Fibroblast of the aortic adventitia (primary cell): ENCODE measurements around a stretch of chr2.

DNA sequence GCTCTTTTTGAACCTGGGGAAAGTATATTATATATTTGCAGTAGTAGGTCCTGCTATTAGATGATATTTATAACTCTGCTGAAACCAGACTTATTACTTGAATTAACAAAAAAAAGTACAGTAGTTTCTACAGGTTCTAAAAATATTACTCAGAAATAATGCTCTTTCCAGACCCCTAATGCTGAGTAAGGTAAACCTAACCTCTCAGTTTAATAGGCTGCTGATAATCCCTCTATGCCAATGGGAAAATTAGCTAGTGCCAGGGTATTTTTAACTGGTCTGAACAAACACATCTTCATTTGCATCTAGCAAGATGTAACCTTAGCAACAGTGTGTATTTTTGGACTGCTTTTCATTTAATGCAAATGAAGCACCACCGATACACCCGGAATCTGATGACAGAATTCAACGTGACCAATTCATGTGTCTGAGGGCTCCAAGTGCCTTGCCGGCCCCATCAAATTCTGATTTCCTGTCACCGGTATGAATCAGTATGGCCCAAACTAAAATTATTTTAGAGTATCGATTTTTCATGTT lies 47.3 kb upstream of the CYRIA start:
- CAGE, long polyA plus RNA = no peak

- CAGE, long polyA plus RNA = no peak
Observed at GRCh38 chr2:17620153-17620608, 79.7 kb downstream of the VSNL1 start.

- CAGE, long polyA plus RNA = no peak
Observed at GRCh38 chr2:17738124-17738494, 15.5 kb downstream of the SMC6 start.

GRCh38 chr2:17752075-17752891 lies 1.3 kb downstream of the SMC6 start:
- CAGE, long polyA plus RNA = no peak

DNA sequence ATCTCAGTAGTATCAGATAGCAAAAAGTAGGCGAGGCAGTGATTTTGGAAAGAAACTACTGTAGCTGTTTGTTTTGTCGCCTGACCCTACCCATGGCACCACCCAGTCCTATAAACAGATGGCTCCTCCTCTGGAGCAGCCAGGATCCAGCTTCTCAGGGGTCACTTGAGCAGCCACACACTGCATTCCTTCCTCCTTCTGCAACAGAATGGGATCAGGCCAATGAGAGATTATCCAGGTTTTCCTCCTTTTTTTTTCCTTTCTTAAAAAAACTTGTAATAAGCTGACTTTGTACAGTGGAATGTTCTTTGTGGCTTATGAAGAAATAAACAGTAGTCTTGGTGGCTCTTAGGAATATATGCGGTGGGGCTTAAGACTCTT lies 98.6 kb downstream of the KCNS3 start:
- CAGE, long polyA plus RNA = no peak

- CAGE, long polyA plus RNA = no peak
Observed at GRCh38 chr2:18311699-18311898, 248.9 kb downstream of the RDH14 start.

- CAGE, long polyA plus RNA = no peak
Observed at GRCh38 chr2:18559677-18560551, 539 bp downstream of the RDH14 start.

DNA sequence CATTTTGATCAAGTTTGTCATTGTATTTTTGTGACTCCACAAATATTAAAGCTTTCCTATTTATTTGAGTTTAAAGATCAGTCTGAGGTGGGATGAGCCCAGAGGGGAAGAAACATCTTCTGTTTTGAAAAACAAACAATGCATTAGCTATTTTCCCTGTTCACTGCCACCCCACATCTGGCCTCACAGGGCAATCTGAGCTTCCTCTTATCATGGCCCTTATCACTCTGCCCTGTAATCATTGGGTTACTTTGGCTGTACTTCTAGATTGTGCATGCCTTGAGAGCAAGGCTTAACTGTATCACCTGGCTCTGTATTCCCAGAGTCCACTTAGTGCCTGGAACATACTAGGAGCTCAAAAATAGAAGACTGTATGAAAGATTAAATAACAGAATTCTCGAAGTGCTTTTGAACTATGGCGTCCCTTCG lies 241.6 kb upstream of the NT5C1B start:
- CAGE, long polyA plus RNA = no peak

DNA sequence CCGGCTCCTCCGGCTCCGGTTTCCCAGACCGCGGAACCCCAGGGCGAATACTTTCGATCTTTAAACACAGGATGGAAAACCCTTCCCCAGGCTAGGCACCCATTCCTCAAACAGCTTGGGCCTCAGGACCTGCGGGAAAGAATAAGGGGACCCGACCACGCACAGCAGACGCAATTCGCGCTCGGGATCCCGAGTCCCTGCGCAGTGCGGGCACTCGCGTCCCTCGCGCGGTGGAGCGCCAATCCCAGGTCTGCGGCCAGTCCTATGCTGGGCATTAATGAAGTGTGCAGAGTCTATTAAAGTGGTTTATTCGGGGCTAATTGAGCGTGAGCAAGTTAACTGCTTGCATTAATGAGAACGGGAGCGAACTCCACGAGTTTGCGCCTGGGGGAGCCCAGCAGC lies 1.9 kb downstream of the OSR1 start:
- CAGE, long polyA plus RNA = no peak

- CAGE, long polyA plus RNA = no peak
Observed at GRCh38 chr2:19504425-19504882, 146.0 kb upstream of the OSR1 start.

- CAGE, long polyA plus RNA = no peak
Observed at GRCh38 chr2:19533801-19534228, 175.4 kb upstream of the OSR1 start.

DNA sequence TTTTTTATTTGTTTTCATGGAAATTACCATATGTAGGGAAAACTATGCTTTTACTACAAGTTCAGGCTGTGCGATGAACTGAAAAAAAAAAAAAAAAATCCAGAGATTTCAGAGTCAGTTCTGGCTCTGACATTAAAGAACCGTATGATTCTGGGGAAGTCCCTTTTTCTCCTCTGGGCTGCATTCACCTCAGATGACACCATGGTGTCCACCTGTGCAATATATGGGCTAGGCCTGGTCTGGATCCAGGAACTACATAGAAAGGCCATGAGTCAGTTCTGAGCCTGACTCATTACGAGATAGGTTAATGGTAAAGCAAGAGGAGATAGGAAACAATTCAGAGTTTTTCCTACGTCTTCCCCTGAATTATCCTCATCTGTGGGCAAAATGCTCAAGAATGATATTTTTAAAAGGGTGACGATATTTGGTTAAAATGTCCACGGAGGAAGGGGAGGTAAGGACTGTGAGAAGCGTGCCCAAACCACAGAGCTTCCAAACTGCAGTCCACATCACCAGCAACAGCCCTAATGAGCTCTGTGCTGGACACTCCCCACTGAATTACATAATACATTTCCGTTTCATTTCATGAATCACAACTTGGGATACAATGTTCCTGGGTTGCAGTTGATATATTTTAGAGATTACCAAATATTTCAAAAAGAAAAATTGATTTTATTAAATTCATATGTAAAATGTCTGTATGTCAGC lies 180.1 kb upstream of the OSR1 start:
- CAGE, long polyA plus RNA = no peak

- CAGE, long polyA plus RNA = no peak
Observed at GRCh38 chr2:20033490-20033945, 17.9 kb downstream of the LAPTM4A start.

- CAGE, long polyA plus RNA = no peak
Observed at GRCh38 chr2:20062551-20063033, 11.2 kb upstream of the LAPTM4A start.

DNA sequence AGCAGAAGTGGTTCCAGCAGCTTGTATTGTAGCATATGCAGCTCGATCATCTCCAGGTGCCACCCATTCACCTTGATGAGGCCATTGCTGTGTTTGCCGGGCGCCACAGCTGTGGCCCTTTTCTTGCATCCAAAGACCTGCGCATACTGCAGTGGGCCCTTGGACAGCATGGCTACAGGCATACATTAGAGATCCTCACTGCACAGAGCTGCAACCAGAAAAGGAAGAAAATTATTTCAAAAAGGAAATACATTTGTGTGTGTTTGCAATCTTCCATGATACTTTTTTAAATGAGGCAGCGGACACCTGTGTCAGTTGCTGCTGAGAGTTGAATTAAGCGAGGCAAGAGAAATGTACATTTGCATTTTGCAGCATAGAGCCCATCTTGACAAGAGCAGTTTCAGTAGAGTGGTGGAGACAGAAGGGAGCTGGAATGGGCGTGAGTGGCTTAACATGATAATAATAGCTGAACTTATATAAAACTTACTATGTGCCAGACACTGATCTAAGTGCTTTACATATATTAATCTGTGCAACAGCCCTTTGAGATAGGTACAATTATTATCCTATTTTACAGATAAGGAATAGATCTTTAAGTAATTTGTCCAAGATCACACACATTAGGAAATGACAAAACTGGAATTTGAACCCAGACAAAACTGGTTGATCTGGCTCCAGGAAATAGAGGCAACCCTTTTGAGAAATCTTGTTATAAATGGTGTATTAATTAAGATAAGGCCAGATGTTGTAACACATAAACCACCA lies 68.9 kb downstream of the SDC1 start:
- CAGE, long polyA plus RNA = no peak

- CAGE, long polyA plus RNA = no peak
Observed at GRCh38 chr2:20204996-20205649, 19.8 kb downstream of the SDC1 start.

GRCh38 chr2:20214867-20215837 lies 9.8 kb downstream of the SDC1 start:
- CAGE, long polyA plus RNA = no peak

- CAGE, long polyA plus RNA = no peak
Observed at GRCh38 chr2:20217181-20218361, 7.4 kb downstream of the SDC1 start.

DNA sequence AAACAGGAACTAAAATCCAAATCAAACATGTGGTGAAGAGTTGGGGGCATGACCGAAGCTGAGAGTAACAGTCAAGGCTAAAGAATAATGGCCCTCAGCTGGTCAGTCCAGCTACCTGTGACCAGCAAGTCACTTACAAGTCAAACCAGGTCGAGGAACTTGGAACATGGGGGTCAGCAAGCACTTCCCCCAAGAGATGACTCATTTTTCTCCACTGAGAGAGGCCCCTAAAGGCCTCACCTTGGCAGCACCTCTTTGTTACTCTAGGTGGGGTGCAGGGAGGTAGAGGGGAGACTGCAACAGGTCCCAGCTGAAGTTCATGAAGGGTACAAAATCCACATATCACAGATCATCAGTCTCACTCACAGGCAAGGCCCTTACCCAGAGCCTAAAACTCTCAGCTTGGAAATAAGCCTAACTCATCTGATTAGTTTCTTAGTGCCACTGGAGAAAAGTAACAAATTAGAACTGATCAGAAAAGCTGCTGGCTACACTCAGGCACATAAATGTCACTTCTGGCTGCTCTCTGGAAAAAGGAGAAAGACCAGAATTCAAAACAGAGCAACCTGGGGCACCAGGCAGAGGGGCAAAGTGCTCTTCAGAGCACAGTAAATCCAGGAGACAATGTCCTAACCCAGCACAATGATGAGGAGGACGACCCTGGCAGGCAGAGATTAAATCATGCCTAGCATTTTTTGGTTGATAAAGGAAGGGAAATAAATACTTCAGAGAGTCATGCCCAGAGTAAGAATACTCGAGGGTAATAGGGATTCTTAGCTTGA lies 3.9 kb downstream of the SDC1 start:
- CAGE, long polyA plus RNA = no peak

DNA sequence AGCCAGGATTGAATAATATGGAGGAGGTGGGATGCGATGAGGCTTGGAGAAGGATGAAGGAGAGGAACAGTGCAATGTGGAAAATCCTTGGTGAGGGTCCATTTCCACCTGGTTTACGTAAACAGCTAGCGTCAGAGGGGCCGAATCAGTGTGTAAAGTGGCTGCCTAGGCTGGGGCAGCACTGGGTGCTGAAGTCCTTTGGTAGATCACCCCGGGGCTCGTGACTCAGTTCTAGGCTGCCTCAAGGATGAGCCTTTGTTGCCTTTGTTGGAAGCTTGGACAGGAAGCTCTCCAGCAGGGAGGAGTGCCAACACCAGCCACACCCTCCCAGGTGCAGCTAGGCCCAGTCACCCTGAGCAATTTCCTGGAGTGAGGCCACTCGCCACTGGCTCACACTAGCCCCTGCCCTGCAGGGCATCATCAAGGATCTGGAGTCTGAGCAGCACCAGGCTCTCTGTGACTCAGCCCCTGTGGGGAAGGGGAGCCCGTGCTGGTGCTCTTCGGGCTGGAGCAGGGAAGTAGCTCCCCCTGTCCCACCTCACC lies 6.6 kb upstream of the SDC1 start:
- CAGE, long polyA plus RNA = no peak